ENCODE results near the gene NEK10.

DNA sequence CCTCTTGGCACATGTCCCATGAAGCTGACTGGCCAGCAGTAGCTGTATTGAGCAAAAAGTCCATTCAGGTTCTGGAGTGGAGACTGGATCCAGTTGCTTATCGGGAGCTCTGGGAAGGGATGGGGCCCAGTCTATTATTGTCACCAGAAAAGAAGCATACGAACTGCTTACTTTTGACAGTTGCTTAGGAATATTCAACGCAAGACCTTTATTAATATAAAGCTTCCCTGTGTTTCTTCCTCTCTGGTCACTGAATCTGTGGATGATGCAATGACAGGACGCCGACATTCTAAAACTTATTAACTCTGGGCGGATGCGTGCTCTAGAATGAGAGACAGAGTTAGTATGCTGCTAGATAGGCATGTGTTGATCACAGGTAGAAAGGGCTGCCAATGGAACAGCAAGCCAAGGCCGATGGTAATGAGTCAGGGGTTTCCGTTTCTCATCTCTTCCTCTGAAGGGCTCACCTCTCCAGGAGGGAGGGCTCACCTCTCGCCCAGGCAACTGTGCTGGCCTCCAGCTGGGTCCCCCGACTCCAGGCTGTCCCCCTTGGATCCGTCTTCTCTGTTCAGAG is 155.9 kb downstream of the NR1D2 start:
- PRO-cap, 2 experiments: no peak in any of the 2 experiments
- RAMPAGE, long total RNA, 4 experiments: no peak in any of the 4 experiments

GRCh38 chr3:24314480-24315026 is 180.1 kb downstream of the THRB start:
- PRO-cap, 2 experiments: no peak in any of the 2 experiments
- RAMPAGE, long total RNA, 4 experiments: start-site peak on the minus strand in 2 of 4 experiments, at chr3:24314778-24314796 at its widest, 6 to 18 reads per replicate

- PRO-cap, 2 experiments: no peak in any of the 2 experiments
- RAMPAGE, long total RNA, 4 experiments: no peak in any of the 4 experiments
These were observed 121.4 kb downstream of the THRB start for GRCh38 chr3:24373085-24373812.

- PRO-cap, 2 experiments: no peak in any of the 2 experiments
- RAMPAGE, long total RNA, 4 experiments: no peak in any of the 4 experiments
These were observed 28.3 kb downstream of the THRB start for GRCh38 chr3:24466221-24466783.

DNA sequence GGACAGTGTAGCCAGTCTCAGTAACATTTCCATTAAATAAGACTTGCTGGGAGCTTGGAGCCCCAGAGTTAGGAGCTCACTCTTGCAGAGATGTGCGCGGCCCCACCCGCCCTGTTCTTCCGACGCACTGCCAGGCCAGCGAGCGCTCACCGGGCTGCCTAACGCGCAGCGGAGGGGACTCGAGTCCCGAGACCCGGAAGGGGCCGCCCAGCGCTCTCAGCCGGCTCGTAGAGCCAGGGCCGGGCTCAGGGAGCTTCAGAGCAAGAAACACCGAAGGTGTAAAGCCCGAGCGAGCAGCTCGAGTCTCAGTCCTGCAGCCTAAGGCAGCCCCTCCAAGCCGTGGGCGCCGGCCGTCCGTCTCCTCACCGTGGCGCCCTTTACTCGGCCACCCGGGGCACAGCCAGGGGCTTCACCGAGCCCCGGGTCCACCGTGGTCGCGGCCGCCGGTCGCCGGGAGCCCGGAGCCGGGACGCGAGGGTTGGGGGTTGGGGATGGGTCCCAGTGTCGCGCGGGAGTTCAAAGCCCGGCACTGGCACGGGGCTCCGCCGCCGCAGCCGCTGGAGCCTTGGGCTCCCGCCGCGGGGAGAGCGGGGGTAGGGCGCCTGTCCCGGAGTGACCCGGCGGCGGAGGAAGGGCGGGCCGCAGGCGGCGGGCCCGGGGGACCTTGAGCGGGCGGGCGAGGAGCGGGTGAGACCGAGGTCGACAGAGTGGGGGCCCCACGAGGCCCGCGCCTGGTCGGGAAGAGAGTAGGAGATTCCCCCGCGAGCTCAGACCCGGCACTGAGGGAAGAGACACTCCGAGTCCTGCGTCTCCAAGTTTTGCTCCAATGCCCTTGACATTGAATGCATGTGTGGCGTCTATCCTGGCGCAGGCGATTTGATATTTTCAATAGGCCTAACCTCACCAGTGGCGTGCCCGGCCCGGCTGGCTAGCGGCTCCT is 26.9 kb upstream of the THRB start:
- PRO-cap, 2 experiments: peak in 1 of 2 experiments; most common plus-strand start position 664 of the sequence (in 1); most common minus-strand start position 589 of the sequence (in 1)
- RAMPAGE, long total RNA, 4 experiments: no peak in any of the 4 experiments

GRCh38 chr3:24829143-24829469 is 334.5 kb upstream of the THRB start:
- PRO-cap, 2 experiments: peak in 1 of 2 experiments; most common plus-strand start chr3:24829331 (in 1); most common minus-strand start chr3:24829207 (in 1)
- RAMPAGE, long total RNA, 4 experiments: no peak in any of the 4 experiments

GRCh38 chr3:25038764-25039408 is 389.2 kb upstream of the RARB start:
- PRO-cap, 2 experiments: no peak in any of the 2 experiments
- RAMPAGE, long total RNA, 4 experiments: no peak in any of the 4 experiments

DNA sequence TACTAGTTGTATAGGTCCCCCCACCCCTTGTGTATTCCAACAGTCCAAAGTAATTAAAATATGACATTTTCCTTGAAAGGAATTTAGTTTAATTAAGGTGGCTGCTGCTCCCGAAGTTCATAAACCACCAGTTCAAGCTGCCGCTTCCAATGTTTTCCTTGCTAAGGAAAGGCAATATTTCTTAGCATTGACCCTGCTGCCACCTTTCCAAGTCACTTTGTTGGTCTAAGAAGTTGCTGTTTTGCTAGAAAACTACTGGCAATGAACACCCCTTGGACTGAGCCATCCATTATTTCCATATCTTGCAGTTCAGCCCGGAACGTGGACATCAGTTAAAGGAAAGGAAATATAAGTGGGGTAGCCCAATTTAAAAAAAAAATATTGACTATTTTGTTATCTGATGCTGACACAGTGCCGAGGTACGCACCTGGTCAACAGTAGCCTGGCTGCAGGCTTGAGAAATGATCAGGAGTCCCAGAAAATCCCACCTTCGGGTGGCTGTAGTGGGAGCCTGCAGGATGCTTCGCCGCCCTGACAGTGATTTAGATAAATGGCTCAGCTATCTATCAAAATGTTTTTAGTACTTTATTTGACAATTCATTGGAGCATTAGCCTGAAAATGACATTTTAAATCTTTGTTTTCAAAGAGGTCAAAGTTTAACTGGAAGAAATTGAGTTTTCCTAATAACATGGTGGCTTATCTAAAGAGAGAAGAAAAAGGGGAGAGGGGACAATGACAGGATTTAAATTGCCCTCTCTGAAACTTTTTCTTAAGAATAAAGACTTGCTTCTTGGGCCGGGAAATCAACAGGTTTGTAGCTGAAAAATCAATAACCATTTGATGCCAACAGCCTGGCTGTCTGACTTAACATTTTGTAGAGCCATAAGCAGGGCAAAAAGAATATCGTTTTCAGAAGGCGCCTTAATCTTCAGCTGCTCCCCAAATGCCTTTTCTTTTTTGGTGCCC is 1.5 kb downstream of the RARB start:
- PRO-cap, 2 experiments: peak in 1 of 2 experiments; most common plus-strand start position 709 of the sequence (in 1); most common minus-strand start position 536 of the sequence (in 1)
- RAMPAGE, long total RNA, 4 experiments: no peak in any of the 4 experiments

DNA sequence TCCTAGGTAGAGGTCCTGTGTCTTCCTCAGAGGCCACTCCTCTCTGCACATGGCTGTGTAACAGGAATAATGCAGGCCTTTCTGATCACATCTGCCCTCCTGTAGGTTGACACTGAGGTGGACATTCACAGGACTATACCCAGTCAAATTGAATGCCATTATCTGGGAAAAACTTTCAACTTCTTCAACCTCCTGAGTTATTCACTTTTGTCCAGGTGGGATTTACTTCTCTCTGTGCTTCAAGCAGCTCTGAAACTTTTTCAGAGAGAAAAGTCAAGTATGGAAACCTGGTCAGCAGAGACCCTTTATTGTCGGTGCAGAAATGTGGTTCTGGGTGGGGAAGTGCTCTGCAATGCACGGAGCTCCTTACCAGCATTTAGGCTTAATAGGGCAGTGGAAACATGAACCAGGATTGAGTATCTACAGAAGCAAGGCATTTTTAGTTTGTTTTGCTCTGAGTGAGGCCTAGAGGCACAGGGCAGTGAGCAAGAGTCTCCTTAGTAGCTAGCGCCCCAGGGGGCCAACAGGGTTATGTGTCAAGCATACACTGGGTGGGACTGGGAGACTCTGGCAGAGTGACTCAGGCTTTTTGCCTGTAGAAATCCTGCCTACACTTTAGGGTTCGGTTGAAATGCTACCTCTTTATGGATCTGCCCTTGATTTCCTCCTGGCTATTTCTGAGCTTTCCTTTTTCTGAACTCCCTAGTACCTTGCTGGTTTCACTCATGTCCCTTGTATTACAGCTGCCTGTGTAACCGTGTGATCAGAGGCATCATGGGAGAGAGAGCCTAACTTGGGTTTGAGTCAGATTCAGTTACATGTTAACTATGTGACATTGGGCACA is 72.3 kb downstream of the TOP2B start:
- PRO-cap, 2 experiments: no peak in any of the 2 experiments
- RAMPAGE, long total RNA, 4 experiments: no peak in any of the 4 experiments

- PRO-cap, 2 experiments: no peak in any of the 2 experiments
- RAMPAGE, long total RNA, 4 experiments: no peak in any of the 4 experiments
These were observed 44.2 kb downstream of the TOP2B start for GRCh38 chr3:25620505-25620926.

GRCh38 chr3:25662822-25663365 is 1.8 kb downstream of the TOP2B start:
- PRO-cap, 2 experiments: no peak in any of the 2 experiments
- RAMPAGE, long total RNA, 4 experiments: start-site peak on the minus strand in 1 of 4 experiments, at chr3:25663058-25663276 at its widest, 13 reads per replicate

DNA sequence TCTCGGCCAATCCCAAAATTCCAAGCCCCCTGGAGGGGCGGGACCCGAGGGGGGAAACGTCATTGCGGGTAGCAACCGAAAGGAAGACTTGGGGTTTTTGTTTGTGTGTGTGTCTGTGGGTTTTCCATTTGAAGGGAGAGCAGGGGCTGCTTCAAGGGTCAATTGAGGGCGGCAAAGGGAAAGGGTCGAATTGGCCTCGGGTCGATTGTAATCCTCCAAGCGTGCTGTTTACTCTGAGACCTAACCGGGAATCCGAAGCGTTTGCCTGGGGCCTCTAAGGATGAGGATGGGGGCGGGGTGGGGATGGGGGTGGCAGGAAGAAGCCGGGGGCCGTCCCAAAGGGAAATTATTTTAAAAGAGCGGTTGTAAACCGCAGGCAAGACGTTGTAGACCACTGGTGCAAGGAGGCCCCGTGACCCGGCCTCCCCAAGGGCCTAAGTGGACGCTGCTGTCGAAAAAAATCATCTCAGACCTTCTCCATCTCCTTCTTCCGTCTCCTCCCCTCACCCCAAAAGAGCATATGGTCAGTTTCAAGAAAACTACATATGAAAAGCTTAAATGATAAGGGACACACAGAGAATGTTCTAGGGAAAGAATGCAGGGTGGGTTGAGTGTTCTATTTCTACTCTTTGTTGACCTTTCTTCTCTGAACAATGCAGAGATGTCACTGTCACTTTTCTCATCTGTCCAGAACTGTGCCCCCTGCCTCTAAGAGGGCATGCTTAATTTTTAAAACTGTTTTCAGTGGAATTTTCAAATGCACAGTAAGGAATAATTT is 484 bp upstream of the TOP2B start:
- PRO-cap, 2 experiments: peak in 2 of 2 experiments; most common plus-strand start position 127 of the sequence (in 2)
- RAMPAGE, long total RNA, 4 experiments: no peak in any of the 4 experiments

DNA sequence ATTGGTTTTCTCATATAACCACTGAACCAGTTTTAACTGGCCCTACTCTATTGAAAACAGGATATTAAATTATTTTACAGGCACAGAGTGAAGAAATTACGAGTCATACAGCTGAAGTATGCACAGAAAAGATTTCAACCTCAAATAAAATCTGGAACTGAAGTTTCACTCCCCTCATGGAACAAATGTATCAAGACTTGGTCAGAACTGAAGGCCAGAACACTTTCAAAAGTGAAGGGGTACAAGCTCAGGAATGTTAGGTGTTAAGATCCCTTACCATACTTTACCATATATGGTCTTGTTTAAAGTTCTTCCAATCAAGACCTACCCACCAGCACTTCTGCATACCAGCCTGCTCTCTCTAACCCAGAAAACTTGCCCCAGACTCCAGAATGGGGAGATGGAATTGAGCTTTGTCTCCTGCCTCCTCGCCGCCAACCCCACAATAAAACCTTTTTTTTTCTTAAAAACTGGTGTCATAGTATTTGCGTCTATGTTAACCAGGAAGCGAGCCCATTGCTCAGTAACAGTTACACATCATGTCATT is 59.8 kb downstream of the OXSM start:
- PRO-cap, 2 experiments: no peak in any of the 2 experiments
- RAMPAGE, long total RNA, 4 experiments: no peak in any of the 4 experiments

GRCh38 chr3:27368873-27369842 is at the start of gene NEK10:
Gene NEK10 (minus strand): TSS chr3:27369383.
- PRO-cap, 2 experiments: no peak in any of the 2 experiments
- RAMPAGE, long total RNA, 4 experiments: start-site peak on the minus strand in 3 of 4 experiments, at chr3:27369321-27369419 at its widest, 32 to 1,376 reads per replicate

DNA sequence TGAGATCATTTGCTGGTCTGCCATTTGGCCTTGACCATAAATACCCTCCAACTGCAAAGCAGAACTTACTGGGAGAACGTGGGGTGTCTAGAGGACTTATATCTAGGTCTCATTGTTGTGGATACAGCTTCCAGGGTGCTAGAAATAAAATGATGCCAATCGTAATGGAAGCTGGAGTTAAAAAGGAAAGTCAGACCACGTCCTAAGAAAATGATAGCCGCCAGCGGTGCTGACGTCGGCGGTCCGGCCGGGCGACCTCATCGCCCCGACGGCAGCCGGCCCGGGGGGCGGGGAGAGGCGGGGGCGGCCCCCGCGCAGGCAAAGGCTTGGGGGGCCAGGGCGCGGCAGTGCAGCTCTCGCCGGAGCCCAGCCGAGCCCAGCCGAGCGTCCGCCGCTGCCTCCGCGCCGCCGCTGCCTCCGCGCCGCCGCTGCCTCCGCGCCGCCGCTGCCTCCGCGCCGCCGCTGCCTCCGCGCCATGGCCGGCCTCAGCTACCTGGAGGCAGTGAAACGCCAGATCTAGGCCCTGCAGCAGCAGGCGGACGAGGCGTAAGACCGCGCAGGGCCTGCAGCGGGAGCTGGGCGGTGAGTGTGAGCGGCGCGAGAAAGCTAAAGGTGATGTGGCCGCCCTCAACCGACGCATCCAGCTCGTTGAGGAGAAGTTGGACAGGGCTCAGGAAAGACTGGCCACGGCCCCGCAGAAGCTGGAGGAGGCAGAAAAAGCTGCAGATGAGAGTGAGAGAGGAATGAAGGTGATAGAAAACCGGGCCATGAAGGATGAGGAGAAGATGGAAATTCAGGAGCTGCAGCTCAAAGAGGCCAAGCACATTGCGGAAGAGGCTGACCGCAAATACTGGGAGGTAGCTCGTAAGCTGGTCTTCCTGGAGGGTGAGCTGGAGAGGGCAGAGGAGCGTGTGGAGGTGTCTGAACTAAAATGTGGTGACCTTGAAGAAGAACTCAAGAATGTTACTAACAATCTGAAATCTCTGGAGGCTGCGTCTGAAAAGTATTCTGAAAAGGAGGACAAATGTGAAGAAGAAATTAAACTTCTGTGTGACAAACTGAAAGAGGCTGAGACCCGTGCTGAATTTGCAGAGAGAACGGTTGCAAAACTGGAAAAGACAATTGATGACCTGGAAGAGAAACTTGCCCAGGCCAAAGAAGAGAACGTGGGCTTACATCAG is 89.2 kb downstream of the EOMES start:
- PRO-cap, 2 experiments: peak in 2 of 2 experiments; most common plus-strand start position 321 of the sequence (in 1); most common minus-strand start position 262 of the sequence (in 1)
- RAMPAGE, long total RNA, 4 experiments: start-site peak on the plus strand in 3 of 4 experiments, centred at positions 428 to 445 of the sequence, 5 to 7 reads per replicate

DNA sequence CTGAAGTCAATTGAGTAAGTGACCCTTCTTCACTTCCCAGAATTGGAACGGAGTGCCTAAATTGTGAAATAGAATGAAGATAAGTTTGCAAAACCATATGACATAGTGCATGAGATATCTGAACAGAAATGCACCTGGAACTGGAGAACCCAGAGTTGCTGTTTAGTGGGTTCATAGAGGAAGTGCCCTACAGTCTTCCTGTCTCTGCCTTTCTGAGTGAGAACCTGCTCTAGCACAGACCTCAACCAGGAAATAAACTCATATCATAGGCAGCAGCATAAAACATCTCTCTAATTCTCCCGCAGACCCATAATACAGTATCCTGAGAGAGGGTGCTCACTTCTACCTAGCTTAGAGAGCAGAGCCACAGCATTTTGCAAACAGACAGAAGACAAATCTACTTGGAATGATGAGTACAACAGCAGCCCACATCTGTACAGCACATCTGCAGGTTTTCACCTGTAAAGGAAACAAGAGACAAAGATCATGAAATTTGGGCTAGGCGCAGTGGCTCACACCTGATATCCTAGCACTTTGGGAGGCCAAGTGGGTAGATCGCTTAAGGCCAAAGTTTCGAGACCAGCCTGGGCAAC is 82.7 kb downstream of the EOMES start:
- PRO-cap, 2 experiments: no peak in any of the 2 experiments
- RAMPAGE, long total RNA, 4 experiments: no peak in any of the 4 experiments

GRCh38 chr3:28199491-28200177 is 41.8 kb upstream of the CMC1 start:
- PRO-cap, 2 experiments: peak in 1 of 2 experiments; most common minus-strand start chr3:28199843 (in 1)
- RAMPAGE, long total RNA, 4 experiments: start-site peak on the minus strand in 1 of 4 experiments, at chr3:28199697-28199846 at its widest, 10 reads per replicate

DNA sequence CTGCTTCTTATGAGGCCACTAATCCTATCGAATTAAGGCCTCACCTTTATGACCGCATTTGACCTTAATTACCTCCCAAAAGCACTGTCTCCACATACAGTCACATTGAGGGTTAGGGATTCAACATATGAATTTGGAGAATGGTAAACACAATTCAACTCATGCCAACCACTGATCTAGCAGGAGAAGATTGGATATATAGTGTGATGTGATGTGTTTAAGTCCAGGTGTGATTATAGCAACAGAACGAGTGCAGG is 8.5 kb downstream of the CMC1 start:
- PRO-cap, 2 experiments: no peak in any of the 2 experiments
- RAMPAGE, long total RNA, 4 experiments: start-site peak on the plus strand in 1 of 4 experiments, centred at position 99 of the sequence, 7 reads per replicate

GRCh38 chr3:28575814-28576902 is 227.5 kb upstream of the AZI2 start:
- PRO-cap, 2 experiments: peak in 2 of 2 experiments; most common minus-strand start chr3:28576396 (in 2)
- RAMPAGE, long total RNA, 4 experiments: start-site peak on the plus strand in 1 of 4 experiments, at chr3:28576178-28576189 at its widest, 6 reads per replicate

GRCh38 chr3:29279663-29280097 is 1.2 kb upstream of the RBMS3 start:
- PRO-cap, 2 experiments: no peak in any of the 2 experiments
- RAMPAGE, long total RNA, 4 experiments: no peak in any of the 4 experiments

Data from upper lobe of left lung (tissue), 5 donors.